HEK293 (cell line): ENCODE measurements around a stretch of chr11.

GRCh38 chr11:65204287-65205081 is 22.8 kb downstream of the CAPN1 start:
- PRO-cap = no peak
- RRBS, 2 experiments = no CpG with 5 or more reads among the region's 42 CpGs

DNA sequence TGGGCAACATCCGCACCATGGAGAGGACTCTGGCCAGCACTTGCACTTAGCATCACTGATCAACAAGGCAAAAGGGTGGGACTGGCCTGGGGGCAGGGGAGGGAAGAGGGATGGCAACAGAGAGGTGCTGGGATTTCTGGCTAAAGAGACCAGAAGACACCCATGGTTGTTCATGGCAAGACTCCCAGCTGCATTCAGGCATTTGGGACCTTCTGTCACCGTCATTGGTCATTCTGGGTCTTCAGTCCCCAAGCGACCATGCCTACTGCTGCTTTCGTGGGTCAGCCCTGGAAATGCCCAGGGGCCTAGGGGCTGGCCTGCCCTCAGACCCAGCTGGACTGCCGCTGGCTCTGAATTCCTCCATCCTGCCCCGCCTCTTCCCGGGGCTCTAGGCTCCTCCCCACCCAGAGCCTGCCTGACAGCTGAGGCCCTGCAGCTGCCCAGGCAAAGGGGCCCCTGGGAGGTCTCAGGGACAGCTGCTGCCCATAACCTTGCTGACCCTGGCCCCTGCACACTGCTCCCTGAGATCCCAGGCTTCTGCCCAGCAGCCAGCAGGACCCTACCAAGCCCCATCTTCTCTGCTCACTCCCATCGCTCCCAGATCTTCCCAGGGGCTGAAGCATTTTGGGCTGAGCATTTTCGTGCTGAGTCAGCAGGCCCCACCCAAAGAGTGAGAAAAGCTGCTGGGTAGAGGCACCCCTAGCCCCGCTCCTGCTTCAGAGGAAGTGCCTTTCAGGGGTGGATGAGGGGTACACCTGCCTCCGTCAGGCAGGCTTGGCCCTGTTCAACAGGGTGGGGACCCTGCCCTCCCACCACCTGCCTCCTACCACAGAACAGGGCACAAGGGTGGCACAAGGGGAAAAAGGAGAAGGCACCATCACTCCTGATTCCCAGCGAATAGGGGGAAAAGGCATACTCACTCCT is 12.8 kb upstream of the CDC42EP2 start:
- PRO-cap = no peak
- RRBS, 2 experiments = no CpG with 5 or more reads among the region's 12 CpGs

GRCh38 chr11:65304476-65305088 is 10.1 kb upstream of the CDC42EP2 start:
- PRO-cap = no peak
- RRBS, 2 experiments = no CpG with 5 or more reads among the region's 10 CpGs

DNA sequence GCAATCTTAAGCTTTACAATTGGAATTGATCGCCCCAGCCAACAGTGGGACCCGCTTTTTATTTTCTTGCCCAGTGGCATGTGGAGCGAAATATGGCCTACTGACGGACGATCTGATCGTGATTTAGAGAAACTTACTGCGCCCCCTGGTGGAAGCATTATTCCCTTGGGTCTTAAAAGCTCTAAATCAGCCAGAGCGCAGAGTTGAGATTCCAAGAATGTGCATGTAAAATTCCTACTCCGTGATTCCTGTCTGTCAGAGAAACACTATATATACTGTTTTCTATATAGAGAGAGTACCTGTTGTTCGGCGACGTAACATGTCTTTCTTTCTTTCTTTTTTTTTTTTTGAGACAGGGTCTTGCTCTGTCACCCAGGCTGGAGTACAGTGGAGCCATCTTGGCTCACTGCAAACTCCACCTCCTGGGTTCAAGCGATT is 3.7 kb upstream of the DPF2 start:
- PRO-cap = bidirectional peak, plus-strand start at position 193 of the sequence, minus-strand start at position 125 of the sequence
- RRBS, 2 experiments = no CpG with 5 or more reads among the region's 13 CpGs

GRCh38 chr11:65333973-65334572 is 421 bp downstream of the DPF2 start:
- PRO-cap = bidirectional peak, plus-strand start at chr11:65334253, minus-strand start at chr11:65334223
- RRBS, 2 experiments = 0 to 2% methylated on average over 2 to 8 of the region's 44 CpGs

DNA sequence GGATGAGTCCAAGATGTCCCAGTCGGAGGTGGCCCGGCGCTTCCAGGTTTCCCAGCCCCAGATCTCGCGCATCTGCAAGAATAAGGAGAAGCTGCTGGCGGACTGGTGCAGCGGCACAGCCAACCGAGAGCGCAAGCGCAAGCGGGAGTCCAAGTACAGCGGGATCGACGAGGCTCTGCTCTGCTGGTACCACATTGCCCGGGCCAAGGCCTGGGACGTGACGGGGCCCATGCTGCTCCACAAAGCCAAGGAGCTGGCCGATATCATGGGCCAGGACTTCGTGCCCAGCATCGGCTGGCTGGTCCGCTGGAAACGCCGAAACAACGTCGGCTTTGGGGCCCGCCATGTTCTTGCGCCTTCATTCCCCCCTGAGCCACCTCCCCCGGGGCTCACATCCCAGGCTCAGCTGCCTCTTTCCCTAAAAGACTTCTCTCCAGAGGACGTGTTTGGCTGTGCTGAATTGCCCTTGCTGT is 1.4 kb downstream of the TIGD3 start:
- PRO-cap = no peak
- RRBS, 2 experiments = 60 to 100% methylated on average over 1 to 3 of the region's 29 CpGs

- PRO-cap = no peak
- RRBS, 2 experiments = no CpG with 5 or more reads among the region's 11 CpGs
Measured at GRCh38 chr11:65362293-65363003, 7.9 kb downstream of the TIGD3 start.

- PRO-cap = no peak
- RRBS, 2 experiments = no CpG with 5 or more reads among the region's 4 CpGs
Measured at GRCh38 chr11:65394479-65394678, 7.9 kb downstream of the FRMD8 start.

- PRO-cap = no peak
- RRBS, 2 experiments = 94% methylated on average over 9 of the region's 31 CpGs
Measured at GRCh38 chr11:65478391-65479149, 46.3 kb upstream of the SCYL1 start.

GRCh38 chr11:65481400-65482110 is 43.3 kb upstream of the SCYL1 start:
- PRO-cap = no peak
- RRBS, 2 experiments = no CpG with 5 or more reads among the region's 6 CpGs

DNA sequence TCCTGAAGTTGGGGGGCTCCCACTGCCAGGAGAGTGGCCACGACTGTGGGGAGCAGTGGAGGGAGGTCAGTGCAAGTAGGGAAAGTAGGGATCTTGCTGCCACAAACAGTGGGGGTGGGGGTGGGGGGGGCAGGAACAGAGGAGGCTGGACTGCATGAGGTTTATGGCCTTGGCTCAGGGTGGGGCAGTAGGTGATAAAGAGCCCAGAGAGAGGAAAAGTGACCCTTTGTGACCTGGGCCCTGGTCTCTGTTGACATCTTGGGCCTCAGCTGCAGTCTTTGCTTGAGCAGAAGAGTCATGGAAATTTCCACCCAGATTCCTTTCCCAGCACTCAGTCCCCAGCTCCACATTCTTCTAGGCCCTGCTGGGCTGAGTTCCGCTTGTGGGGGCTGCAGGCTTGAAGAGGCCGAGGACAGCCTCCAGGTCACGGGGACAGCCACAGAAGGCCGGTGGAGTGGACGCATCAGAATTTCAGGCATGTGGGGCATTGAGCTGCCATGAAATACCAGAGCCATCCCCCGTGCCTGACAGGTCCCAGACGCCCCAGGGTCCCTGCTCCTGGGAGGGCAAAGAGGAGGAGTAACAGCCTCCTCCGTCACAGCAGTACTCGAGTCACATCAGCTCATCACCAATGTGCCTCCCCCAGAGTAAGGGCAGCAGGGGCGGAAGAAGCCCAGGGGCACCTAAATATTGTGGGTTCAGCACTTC is 35.7 kb upstream of the SCYL1 start:
- PRO-cap = no peak
- RRBS, 2 experiments = no CpG with 5 or more reads among the region's 11 CpGs

GRCh38 chr11:65496213-65496499 is 28.7 kb upstream of the SCYL1 start:
- PRO-cap = no peak
- RRBS, 2 experiments = no CpG with 5 or more reads among the region's 4 CpGs

DNA sequence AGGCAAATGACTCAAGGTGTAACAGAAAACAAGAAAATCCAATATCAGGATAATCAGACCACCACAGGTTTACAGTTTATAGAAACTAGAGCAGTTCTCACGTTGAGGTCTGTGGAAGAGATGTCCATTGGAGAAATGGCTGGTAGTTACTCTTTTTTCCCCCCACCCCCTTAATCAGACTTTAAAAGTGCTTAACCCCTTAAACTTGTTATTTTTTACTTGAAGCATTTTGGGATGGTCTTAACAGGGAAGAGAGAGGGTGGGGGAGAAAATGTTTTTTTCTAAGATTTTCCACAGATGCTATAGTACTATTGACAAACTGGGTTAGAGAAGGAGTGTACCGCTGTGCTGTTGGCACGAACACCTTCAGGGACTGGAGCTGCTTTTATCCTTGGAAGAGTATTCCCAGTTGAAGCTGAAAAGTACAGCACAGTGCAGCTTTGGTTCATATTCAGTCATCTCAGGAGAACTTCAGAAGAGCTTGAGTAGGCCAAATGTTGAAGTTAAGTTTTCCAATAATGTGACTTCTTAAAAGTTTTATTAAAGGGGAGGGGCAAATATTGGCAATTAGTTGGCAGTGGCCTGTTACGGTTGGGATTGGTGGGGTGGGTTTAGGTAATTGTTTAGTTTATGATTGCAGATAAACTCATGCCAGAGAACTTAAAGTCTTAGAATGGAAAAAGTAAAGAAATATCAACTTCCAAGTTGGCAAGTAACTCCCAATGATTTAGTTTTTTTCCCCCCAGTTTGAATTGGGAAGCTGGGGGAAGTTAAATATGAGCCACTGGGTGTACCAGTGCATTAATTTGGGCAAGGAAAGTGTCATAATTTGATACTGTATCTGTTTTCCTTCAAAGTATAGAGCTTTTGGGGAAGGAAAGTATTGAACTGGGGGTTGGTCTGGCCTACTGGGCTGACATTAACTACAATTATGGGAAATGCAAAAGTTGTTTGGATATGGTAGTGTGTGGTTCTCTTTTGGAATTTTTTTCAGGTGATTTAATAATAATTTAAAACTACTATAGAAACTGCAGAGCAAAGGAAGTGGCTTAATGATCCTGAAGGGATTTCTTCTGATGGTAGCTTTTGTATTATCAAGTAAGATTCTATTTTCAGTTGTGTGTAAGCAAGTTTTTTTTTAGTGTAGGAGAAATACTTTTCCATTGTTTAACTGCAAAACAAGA is 23.2 kb upstream of the SCYL1 start:
- PRO-cap = unidirectional peak, plus-strand start at position 93 of the sequence
- RRBS, 2 experiments = no CpG with 5 or more reads among the region's 4 CpGs

DNA sequence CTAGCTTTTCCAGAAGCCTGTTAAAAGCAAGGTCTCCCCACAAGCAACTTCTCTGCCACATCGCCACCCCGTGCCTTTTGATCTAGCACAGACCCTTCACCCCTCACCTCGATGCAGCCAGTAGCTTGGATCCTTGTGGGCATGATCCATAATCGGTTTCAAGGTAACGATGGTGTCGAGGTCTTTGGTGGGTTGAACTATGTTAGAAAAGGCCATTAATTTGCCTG is 19.5 kb upstream of the SCYL1 start:
- PRO-cap = unidirectional peak, plus-strand start at position 95 of the sequence
- RRBS, 2 experiments = no CpG with 5 or more reads among the region's 6 CpGs

GRCh38 chr11:65507514-65507946 is 17.4 kb upstream of the SCYL1 start:
- PRO-cap = no peak
- RRBS, 2 experiments = no CpG with 5 or more reads among the region's 7 CpGs

GRCh38 chr11:65578550-65579332 is 2.9 kb downstream of the EHBP1L1 start:
- PRO-cap = no peak
- RRBS, 2 experiments = no CpG with 5 or more reads among the region's 11 CpGs

- PRO-cap = no peak
- RRBS, 2 experiments = no CpG with 5 or more reads among the region's 8 CpGs
Measured at GRCh38 chr11:65588685-65589154, 6.9 kb downstream of the KCNK7 start.

- PRO-cap = bidirectional peak, plus-strand start at chr11:65714148, minus-strand start at chr11:65713993
- RRBS, 2 experiments = no CpG with 5 or more reads among the region's 9 CpGs
Measured at GRCh38 chr11:65713839-65714402, 1.9 kb downstream of the KAT5 start.

GRCh38 chr11:65716003-65717482 is 4.1 kb downstream of the RNASEH2C start:
- PRO-cap = no peak
- RRBS, 2 experiments = no CpG with 5 or more reads among the region's 24 CpGs

GRCh38 chr11:65776895-65777807 is 3.6 kb downstream of the AP5B1 start:
- PRO-cap = no peak
- RRBS, 2 experiments = no CpG with 5 or more reads among the region's 17 CpGs